SJCRH30 (cell line): ENCODE measurements around the genes EMCN and PPP3CA.

- RAMPAGE, long total RNA = no peak
These were observed at the start of gene EMCN for GRCh38 chr4:100517638-100518594. EMCN (minus strand) TSS chr4:100518022.

DNA sequence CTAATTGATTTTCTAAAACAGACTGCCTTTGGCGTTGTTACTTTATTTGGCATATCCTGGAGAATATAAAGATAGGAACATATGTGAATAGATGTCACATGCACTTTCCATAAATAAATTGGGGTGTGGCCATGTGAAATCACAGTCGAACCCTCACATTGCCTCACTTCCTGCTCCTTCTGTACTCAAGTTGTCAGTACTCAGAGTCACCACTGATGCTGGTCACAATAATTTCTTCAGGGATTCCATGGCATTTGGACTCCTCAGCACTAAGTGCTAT, 1.4 kb upstream of the EMCN start:
- RAMPAGE, long total RNA = no peak

GRCh38 chr4:100679339-100679768, 161.5 kb upstream of the EMCN start:
- RAMPAGE, long total RNA = no peak

DNA sequence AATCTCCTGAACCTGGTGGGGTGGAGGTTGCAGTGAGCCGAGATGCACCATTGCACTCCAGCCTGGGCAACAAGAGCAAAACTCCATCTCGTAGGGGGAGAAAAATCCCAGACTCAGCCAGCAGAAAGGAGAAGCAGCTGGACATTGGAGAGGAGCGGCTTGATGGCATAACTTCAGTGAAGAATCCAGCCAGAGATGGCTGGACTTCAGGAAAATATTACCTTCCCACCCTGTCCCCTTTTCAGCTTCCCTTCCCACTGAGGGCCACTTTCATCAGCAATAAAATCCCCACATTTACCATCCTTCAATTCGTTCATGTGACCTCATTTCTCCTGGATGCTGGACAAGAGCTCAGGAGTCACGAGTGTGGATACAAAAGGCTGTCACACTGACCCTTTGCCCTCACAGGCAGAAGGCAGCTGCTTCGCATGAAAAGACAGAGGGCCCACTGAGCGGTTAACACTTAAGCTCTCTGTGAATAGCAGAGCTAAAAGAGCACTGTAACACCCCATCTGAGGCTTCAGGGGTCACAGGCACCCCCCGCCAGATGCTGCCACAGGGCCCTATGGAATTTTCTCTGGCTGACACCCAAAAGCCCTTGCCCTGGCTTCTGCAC, 361.1 kb downstream of the PPP3CA start:
- RAMPAGE, long total RNA = no peak

GRCh38 chr4:101036856-101037362, 310.4 kb downstream of the PPP3CA start:
- RAMPAGE, long total RNA = no peak

DNA sequence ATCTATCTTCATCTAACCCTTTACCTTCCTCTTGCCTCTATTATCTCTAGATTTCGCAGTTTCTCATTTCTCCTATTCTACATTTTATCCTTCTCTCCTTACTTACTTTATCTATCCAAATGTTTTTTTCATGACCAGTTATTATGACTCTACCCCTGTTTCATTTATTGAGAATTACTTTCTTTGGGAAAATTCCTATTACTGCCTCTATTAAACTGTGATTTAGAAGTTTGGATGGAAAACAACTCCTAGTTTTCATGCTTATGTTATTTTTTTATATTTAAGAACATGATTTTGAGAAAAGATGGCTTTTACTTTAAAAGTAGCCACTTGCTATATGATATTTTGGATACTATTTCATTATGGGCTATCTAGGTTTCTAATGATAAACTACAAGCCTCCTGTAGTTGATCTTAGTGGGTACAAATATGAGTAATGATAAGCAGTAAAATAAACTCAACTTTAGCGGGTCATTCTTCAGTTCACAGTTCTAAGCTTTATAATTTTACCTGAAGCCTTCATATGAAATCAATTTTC, 253.1 kb downstream of the PPP3CA start:
- RAMPAGE, long total RNA = no peak

GRCh38 chr4:101143520-101144514, 203.5 kb downstream of the PPP3CA start:
- RAMPAGE, long total RNA = no peak

- RAMPAGE, long total RNA = no peak
These were observed 168.5 kb downstream of the PPP3CA start for GRCh38 chr4:101178634-101179369.

GRCh38 chr4:101224902-101225258, 122.4 kb downstream of the PPP3CA start:
- RAMPAGE, long total RNA = no peak

DNA sequence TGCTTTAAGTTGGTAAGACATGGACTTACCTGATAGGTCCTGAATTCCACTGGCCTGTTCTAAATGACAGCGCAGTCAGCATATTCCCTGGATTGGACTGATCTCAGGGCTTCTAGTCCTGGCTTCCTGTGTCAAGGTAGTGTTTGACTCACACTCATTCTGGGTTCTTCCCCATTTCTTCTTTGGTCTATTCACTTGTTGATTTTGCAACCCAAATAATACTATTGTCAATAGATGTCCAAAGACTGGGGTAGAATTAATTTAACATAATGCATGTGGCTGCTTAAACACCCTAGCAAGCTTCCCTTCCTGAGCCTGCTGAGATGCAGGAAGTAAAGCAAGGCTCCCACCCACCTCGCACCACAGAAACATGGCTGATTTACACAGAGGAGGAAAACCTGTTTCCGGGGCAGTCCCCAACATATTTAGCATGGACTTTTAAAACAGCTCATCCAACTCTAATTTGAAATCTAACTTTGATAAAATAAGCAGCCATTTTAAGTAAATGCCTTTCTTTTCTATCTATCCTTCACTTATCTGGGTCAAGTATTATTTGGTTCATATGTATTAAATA, 64.8 kb downstream of the PPP3CA start:
- RAMPAGE, long total RNA = no peak

DNA sequence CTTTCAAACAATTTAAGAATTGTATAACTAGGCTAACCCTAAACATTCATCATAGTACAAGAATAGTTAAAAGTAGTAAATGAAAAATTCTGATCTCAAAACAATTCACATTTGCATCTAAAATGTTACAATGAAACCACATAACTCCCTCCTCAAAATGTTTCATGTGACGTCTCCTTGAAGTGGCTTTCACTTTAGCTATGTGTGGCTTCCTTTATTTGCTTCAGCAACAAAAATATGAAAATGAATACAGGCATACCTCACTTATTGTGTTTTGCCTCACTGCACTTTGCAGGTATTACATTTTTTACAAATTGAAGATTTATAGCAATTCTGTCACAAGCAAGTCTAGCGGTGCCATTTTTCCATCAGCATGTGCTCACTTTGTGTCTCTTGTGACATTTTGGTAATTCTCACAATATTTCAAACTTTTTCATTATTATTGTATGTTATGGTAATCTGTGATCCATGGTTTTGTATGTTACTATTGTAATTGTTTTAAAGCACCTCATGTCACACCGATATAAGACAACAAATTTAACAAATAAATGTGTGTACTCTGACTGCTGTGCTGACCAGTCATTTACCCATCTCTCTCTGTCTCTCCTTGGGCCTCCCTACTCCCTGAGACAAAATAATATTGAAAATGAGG, 18.9 kb downstream of the PPP3CA start:
- RAMPAGE, long total RNA = no peak

DNA sequence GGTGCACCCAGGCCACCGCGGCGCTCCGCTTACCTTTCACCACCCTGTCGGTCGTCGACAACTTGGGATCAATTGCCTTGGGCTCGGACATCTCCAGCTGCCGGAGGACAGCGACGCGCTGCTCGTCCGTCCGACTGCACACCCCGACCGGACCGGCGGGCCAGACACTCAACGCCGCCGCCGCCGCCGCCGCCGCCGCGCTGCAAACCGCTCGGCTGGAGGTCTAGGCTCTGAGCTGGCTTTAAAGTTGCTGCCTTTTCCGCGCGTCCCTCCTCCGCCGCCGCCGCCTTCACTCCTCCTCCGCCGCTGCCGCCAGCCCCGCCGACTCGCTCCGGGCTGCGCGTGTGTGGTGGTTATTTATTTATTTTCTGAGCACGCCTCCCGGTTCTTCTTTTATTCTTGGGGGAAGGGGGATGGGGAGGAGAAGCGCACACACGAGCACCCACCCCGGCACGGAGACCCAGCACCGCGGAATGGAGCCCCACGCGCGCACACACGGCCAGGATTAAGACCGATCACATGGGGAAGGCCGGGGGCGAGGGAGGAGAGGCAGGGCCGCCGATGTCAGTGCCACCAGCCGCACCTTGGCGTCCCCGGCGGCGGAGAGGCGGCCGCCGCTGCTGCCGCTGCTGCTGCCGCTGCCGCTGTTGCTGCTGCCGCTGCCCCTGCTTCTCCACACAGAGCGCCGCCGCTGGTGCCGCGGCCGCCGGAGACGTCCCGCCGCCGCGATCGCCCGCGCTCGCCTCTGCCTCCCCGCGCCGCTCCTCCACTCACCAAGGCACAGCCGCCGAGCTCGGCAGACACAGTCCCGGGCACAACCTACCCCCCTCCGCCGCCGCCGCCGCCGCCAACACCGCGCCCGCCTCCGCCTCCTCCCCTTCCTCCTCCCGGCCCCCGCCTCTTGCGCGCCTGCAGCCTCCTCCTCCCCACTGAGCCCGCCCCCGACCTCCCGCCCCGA, at the start of gene PPP3CA:
Gene PPP3CA, minus strand, starts transcription at position 821 of the 958 bp plus-strand sequence.
- RAMPAGE, long total RNA = no peak

DNA sequence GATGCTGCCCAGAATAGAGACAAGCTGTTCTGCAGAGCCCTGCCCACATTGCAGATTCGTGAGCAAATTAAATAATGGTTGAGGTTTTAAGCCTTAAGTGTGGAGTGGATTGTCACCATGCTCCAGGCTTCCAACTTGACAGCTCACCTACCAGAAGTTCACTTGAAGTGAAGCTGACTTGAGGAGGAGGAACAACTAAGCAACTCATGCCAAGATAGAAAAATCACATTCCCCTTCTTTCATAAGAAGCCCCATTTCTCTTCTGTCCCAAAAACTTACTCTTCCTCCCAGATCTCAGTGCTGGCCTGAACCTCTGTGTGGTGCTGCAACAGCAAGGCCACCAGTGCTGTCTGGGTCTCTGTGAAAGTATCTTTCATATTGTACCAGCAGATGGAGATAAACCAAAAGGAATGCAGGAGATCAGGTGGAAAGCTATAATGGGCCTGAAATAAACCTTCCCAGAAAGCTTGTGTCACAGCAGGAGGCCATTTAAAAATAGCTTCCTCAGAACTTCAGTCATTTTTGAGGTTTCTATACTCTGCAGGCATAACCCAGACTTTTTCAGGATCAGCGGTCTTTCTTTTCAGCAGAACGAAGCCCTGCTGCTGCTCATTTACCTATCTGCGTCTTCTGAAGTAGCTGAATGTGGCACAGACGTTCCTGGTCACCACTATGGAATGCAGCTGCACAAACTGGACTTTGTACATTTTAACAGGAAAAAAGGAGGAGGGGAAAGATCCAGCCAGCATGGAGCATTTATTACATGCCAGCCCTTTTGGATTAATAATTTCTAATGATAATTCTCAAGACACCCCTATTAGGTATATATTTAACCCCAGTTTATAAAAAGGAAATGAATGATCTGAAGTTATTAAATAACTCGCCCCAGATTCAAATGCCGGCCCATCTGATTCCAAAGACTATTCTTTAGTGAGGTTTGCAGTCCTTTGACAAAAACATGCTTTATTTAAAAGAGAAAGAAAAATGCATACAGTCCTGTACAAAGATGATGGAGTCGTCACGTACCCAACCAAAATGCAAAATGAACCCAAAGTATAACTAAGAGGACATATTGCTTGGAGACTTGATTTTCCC, 119.6 kb downstream of the NFKB1 start:
- RAMPAGE, long total RNA = no peak

DNA sequence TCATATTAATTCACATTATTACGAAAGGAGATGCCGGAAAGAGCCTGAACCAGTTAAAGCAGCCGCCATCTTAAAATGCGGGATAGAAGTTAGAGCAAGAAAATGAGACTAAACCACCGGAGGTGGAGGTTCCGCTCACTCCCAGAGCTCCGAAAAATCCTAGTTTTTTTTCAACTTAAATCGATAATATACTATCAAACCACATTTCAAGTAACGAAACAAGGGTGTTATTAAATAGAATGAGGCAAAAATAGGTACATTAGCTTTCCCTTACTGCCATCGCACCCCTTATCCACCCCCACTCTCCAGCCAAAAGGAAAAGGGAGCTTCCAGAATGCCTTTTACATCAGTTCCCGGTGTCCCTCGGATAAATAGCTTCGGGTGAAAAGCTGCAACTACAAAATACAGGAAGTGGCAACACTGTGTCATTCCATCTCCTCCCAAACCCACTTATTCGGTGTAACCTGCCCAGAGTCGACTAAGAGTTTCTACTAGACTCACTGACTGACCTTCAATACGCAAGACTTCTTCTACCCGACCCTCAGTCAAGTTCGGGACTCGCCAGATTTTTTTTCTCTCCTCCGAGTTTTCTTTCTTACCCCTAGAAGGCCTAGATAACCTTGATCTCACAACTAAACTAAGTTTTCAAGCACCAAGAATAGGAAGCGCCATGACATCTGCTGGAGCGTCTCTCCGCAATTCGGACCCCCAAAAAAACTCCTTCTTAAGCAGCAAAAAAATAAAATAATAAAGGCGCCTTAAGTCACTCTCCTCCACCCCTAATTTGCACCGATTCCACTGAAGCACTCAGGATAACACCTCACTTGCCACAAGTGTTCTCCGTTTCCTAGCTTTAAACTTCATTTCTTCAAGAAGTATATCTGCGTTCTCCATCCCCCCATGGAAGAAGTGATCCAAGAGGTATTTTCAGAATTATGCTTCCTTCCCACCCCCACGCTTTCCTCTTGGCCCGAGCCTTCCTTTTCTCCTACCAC, 1.6 kb downstream of the UBE2D3 start:
- RAMPAGE, long total RNA = no peak

- RAMPAGE, long total RNA = start-site peak on the minus strand at chr4:102826797-102826936, 152 and 31 reads in 2 replicates
These were observed 545 bp downstream of the UBE2D3 start for GRCh38 chr4:102826636-102827375.

- RAMPAGE, long total RNA = no peak
These were observed 7.9 kb downstream of the SLC9B1 start for GRCh38 chr4:103011592-103012095.

- RAMPAGE, long total RNA = no peak
These were observed 1.2 kb downstream of the SLC9B2 start for GRCh38 chr4:103075353-103075742.

DNA sequence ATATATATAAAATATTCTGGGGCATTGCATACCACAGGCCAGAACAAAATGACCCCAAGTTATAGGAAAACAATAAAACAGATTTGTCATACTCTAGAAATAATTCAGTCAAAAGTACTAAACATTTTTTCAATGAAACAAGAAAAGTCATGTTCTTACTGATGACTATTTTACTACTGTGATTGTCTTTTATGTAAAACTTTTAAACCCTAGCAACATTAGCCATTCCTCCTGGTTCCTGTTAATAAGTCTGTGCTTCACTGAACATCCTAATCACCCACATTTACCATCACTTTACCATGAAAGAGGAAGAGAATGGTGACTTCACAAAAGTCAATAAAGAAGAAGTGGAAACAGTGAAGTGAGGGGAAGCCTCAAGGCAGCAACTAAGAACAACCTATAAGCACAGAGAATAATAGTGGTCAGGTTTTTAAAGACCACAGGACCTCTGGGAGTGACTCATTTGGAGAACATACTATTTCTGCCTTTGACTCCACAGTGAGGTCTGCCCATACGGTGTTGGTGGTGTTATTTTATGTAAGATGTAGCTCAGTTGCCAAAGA, 86.2 kb upstream of the TET2 start:
- RAMPAGE, long total RNA = no peak

DNA sequence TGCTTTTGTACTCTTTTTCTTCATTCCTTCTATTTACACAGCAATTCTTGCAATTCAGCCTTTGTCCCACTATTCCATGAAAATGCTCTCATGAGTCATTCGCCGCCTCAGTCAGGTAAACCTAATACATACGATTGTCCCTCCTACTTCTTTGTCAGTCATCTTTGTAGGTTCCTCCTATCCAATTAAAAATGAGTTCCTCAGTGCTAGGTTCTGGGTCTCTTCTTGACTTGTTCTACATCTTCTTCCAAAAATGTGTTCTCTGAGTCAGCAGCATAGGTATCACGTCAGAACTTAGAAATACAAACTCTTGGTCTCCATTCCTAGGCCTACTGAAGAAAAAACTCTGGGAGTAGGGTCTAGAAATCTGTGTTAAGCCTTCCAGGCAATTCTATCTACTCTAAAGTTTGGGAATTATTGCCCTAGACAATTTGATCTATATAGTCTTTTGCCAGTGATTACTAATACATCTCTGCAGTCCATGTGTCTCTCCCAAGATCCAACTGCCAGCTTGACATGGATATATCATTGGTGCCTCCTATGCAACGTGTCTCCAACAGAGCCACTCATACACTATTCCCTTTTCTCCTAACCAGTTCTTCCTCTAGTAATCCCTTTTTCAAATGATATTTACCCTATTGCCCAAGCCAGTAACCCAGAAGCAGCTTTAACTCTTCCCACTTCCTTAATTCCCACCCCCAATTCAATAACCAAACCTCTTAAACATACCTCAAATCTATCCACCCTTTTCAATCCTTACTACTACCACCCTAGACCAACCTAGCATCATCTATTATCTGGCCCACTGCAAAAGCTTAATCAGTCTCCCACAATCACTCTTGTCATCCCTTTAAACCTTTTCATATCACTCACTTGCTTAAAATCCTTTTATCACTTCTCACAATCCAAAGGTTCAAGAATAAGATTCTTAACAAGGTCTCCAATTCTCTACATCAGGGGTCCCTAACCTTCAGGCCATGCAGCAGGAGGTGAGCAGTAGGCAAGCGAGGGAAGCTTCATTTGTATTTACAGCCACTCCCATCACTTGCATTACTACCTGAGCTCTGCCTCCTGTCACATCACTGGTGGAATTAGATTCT, 4.0 kb downstream of the INTS12 start:
- RAMPAGE, long total RNA = no peak

- RAMPAGE, long total RNA = no peak
These were observed 51.9 kb downstream of the TBCK start for GRCh38 chr4:106264089-106264618.